Progenitor cell of endocrine pancreas (in vitro differentiated cells): Measurements from ENCODE around the gene STRA8.

- PRO-cap, result no peak
Observed at GRCh38 chr7:134565639-134566088, 16.8 kb downstream of the AKR1B15 start.

DNA sequence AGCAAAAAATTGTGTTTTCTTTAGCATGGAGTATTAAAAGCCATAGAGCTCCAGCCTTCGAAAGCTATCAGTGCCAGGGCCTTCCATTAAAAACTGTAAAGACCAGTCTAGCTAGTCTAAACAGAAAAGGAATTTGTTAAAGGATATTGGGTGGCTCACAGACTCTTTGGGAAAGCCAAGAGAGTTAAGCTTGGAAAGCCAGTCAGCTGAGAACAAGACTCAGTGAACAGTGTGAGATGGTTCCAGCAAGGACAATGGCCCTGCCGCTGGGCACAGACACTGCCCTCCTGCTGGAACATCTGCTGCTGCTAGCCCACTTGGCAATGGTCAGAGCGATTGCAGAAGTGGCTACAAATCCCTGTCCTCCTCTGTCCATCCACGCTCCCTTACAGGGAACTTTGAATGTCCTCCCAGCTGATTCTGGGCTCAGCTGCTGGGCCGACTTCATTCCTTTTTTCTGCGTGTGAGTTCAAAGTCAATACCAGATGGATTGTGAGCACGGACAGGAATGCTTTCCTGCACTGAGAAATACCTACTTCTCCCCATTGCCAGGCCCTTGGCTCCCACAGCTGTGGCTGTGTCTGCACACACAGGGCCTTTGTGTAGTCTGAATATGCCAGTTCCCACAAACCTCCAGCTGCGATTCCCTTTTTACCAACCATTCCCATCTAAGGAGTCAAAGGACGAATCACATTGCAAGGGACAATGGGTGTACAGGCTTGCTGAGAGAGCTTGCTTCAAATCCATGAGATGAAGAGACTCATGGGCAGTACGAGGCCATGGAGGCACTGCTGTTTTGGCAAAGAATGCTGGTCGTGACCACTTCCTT lies 44.0 kb downstream of the BPGM start:
- PRO-cap, result no peak

DNA sequence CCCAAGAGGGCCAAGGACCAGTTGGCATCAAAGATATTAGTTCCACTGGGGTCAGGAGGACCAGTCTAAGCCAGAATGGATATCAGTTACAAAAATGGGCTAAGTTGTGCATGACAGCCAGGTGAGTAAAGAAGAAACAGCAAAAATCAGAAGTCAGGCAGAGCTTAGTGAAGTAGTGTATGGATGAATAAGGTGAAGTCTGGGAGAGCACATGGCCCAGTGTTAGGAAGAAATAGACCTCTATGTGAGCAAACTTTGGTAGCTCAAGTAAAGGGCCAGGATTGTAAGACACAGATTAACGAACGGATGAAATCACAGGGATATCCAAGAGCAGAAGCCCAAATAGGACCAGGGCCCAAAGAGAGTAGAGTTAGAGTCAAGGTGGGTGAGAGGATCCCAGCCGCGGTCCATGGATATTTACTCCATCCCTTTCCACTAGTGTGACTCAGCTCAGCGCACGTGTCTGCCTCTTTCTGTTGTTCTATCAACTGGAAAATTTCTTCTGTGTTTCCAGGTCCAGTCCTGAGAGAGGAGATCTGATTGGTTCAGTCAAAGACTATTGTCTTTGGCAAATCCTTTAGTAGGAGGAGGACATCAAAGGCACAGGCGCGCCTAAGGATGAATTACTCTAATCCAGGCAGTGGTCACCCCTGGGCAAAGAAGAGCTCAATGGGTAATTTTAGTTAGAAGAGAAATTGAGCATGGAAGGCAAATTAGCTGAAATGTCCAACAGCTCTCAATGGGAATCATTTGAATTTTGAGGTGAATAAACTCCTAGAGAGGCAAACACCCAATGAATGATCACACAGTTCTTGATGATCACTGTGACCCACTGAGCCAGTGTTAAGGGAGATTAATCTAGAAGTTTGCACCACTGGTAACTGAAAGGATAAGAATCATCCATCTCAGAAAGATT lies 5.2 kb downstream of the CALD1 start:
- PRO-cap, result no peak

DNA sequence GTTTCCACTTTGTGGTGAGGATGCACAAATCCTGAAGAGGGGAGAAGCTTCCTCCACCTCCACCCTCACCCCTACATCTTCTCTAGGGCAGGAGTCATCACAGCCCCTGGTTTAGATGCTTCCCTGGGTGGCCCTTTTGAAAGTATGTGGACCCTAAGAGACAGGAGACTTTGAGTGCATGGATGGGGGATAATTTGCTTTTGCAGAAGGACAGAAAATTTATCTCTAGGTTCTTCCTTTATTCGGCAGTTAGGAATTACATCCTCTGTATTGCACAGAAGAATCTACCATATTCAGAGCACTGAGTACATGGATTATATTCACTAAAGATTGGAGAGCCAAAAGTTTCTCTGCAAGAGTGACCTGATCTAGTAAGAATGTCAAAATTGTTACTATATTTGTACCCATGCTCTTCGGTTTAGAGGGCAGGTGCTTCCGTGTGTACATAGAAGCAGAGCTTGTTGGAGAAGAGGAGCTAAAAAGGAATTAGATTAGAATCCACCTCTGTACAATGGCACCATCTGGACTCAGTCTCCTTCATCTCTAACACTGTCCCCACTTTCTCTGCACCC lies 8.1 kb downstream of the CALD1 start:
- PRO-cap, result no peak

DNA sequence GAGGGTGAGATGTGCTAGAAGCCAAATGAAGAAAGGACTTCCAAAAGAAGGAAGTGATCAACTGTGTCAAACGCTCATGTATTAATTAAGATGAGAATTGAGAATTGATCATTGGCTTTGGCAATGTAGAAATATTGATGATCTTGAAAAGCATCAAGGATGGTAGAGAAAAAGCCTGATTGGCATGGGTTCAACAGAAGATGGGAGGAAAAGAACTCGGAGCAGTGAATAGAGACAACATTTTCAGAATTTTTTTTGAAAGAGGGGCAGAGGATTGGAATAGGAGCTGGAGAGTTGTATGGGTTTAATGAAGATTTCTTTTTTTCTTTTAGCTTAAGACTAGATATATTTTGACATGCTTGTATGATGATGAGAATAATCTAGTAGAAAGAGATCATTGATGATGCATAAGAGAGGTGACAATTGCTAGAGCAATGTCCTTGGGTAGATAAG lies 33.6 kb downstream of the CALD1 start:
- PRO-cap, result no peak

- PRO-cap, result no peak
Observed at GRCh38 chr7:134940818-134942056, 45.1 kb upstream of the AGBL3 start.

DNA sequence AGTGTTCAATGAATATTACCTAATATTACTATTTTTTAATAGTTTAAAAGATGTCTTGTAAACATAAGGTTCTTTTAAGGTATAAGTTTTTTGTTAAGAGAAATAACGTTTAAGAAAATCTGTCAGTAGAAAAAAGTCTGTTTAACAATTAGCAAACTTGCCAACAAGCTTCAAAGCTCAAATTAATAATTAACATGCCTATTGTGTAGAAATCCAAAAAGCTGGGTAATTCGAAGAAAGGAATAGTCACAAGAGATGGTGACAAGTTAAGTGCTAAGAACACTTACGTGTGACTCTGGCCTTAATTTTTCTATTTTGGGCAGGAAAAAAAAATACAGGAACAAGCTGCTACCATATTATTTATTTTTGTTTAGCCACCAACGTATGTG lies 43.6 kb upstream of the AGBL3 start:
- PRO-cap, result no peak

DNA sequence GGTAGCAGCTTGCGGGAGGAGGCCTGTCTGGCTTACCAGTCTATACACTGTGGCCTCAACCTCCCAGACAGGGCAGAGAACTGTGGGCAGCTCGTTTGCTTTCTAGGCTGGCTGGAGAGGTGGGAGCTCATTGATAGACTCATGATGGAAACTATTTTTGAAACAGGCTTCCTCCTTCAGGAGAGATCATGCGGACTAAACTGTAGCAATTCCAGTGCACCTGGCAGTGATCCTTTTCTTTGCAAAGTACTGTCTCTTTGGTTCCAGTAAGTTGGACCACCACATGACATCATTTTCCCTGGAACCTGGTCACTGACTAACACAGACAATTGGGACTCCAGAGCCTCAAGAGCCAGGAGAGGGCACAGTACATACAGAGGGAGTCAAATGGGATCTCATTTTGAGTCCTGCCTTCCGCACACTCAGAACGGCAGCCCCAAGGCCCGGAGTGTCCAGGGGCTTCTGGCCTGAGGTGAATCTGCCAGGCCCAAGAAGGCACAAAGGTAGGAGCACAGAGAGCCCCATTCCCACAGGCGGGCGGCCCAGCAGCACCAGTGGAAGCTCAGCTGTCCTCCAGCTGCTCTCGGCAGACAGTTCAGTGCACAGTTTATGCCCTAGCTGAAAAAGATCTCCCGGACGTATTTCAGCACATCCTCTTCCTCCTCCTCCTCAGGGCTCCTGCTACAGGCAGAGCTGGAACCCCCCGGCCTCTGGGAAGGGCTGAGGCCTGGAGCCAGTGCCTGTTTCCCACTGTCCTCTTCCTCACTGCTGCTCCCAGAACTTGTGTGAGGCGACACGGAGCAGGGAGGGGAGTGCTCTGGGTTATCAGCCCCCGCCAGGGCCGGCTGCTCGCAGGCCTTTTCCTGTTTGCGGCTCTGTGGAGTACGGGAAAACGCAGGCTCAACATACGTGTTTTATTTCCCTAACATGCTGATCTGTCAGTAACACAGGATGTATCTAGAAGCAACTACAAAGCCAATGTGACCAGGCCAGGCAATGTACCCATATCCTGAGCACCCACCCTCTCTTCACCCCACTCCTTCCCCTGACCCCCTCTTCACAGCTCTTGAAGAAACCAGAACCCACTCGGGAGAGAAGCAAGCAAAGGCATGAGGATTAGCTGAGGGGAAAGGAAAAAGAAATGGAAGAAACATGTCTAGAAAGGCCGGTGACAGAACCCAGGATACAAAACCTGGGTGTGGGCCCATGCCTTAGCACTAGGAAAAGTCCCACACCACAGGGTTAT lies 4.1 kb downstream of the CYREN start:
- PRO-cap, result no peak

GRCh38 chr7:135233723-135233974 lies at the start of gene STRA8:
Gene STRA8 (plus strand): TSS chr7:135233838.
- PRO-cap, result no peak

GRCh38 chr7:135261096-135261839 lies 27.6 kb downstream of the STRA8 start:
- PRO-cap, result no peak

- PRO-cap, result no peak
Observed at GRCh38 chr7:135501532-135502683, 8.0 kb downstream of the CNOT4 start.

DNA sequence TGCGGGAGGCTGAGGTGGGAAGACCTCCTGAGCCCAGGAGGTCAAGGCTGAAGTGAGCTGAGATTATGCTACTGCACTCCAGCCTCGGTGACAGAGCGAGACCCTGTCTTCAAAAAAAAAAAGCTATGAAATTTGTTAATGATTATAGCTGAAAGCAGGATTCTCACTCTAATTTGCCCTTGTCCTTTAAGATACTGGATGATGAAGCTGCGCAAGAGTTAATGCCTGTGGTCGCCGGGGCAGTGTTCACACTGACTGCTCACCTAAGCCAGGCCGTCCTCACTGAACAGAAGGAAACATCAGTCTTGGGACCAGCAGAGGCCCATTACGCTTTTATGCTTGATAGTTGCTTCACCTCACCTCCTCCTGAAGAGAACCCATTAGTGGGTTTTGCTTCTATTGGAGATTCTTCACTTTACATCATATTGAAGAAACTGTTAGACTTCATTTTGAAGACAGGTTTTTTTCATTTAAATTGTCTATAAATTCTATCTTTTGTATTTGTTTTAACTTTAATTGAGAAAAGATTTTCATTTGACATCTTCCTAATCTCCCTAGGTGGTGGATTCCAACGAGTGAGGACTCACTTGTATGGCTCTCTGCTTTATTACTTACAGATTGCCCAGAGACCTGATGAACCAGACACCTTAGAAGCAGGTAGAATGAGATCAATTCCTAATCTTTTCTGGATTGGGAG lies 42.9 kb upstream of the STMP1 start:
- PRO-cap, result no peak

DNA sequence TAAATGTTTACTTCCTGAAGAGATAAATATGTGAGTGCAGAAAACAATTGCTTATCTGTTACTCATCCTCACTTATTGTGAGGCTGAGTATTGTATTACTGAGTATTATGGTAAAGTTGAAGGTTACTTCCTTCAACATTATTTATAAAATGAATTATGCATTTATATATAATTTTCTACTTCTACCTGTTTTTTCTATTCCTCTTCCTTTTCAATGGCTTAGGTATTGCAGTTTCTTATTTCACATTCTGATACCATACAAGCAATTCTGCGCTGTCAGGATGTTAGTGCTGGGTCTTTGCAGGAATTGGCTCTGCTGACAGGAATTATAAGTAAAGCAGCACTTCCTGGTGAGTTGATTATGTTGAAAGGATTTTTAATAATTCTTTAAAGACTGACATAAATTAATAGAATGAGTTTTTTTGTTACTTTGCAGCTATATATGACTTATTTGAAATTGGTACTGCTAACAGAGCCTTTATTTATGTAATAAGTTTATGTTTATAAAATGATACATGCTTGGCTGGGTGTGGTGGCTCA lies 32.1 kb upstream of the STMP1 start:
- PRO-cap, result no peak

GRCh38 chr7:137591193-137591881 lies 247.8 kb upstream of the PTN start:
- PRO-cap, result no peak

DNA sequence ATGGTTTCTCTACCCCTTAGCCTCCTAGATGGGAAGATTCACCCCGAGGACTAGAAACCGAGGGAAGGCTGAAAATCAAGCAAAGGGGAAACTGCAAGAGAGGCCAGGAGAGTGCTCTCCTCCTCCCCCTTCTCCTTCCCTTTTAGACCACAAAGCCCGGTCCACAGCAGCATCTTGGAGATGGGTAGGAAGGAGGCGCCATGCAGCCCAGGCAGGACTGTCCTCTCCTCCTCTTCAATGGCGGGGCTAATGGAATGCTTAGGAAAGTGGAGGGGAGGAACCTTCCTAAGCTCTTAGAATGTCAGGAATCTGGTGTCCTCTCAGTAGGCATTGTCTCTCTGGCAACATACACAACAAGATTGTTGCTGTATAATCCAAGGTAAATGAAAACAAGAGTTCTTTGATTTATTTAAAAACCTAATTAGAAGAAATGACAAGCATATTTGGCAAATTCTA lies 185.2 kb downstream of the DGKI start:
- PRO-cap, result no peak

GRCh38 chr7:137950777-137951398 lies 51.0 kb downstream of the CREB3L2 start:
- PRO-cap, result no peak

GRCh38 chr7:137953521-137954255 lies 48.2 kb downstream of the CREB3L2 start:
- PRO-cap, result no peak

DNA sequence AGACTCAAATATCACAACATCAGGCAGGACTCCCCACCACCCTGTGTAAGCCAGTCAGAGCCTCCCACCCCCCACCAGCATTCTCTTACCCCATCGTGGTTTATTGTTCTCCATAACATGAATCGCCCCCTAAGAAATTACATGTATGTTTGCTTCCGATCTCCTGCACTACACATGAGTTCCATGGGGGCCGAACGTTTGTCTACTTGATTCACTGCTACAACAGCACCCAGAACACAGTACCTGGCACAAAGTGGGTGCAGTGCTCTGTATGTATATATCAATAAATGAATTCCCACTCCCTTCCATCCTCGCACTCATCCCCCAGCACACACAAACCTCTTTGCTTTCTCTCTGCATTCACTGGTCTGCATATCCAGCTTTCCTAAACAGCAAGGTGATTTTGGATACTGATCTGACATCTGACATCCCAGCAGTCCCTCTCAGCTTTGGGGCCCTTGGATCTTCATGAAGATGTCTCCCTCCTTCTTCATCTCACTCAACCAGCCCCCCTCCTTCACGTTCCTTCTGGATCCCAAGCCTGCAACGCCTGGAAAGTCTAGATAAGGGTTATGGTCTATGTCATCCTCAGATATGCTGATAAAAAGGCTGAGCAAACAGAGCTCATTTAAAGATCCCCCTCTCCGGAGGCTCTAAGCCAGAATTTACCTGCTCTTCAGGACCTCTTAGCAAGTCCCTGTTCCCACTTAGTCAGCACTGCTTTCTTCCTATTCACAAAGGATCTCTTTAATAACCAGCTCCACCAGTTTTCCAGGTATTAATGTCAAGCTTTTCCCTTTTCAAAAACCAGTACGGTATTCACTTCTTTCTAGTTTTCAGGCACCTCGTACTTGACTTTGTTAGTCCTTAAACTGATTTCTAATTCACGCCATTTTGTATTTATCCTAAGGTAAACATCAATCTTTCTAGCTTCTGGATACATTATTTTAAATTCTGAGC lies 39.0 kb downstream of the CREB3L2 start:
- PRO-cap, result no peak

DNA sequence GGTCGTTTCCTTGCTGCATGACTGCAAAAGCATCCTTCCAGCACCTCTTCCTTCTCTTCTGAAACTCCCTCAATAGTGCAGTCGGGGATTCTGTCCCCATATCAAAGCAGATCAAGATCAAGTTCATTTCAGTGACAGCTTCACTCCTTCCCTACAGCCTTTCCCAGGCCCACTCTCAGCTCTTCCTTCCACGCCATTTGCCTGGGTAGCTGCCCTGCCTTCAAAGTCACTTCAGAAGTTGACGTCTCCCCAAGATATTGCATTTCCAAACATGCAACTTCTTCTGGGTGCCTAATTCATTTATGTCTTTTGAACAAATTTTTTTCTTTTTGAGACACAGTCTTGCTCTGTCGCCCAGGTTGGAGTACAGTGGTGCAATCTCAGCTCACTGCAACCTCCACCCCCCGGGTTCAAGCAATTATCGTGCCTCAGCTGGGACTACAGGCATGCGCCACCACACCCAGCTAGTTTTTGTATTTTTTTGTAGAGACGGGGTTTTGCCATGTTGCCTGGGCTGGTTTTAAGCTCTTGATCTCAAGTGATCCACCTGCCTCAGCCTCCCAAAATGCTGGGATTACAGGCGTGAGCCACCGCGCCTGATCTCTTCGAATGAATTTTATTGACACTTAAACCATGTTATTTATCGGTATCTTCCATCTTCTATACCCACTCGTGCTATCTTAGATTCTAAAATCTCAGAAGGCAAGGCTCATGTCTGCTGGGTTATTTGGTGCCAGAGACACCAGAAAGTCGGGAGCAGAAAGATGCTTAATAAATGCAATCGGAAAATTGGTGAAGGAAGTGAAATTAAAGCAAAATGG lies 36.1 kb upstream of the ATP6V0A4 start:
- PRO-cap, result no peak

DNA sequence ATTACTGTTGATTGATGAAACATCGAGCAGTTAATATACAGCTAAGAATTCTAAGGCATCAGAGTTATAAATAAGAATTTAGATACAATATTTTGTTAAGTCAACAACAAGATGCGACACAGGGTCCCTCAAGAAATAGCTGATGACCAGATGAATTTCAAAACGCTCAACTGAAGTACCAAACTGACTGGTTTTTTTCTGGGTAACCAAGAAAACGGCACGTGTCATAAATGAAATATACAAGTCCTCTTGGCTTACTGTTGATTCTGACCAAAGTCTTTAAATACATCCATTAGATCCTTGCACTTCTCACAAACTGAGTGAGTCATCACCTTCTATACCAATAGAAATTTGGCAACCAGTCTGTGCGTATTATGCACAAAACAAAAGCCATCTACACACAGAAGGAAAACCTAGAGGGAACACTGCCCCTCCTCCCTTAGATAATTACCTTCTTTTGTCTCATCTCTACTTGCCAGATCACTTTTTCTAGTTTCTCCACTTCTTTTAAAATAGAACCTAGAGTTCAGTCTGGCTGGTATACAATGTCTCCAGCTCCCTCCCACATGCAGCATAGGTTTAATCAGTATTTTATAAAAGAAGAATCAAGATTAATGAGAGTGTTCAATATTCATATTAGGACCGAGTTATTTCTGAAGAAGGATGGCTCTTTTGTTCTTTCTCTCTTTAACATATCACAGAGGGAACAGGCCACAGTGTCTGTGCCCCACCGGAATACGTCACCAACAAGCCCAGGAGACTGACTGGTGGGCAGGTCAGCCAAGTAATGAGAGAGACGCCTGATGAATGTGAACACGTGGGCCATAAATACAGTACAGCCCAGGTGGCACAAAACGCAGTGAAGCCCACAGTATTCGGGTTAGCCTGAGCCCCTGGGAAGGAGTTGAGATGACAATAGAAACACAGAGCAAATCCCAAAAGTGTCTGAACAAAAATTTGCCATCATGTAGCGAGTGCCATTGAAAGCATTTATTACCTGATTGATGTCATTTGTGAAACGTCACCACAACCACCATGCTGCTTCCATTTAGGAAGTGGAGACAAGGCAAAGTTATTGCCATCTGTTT lies 91.4 kb downstream of the KIAA1549 start:
- PRO-cap, result no peak